ENCODE measurements around the gene DCAF12.

- PRO-cap = no peak
These were observed 45.9 kb downstream of the TEK start for GRCh38 chr9:27154738-27155516.

DNA sequence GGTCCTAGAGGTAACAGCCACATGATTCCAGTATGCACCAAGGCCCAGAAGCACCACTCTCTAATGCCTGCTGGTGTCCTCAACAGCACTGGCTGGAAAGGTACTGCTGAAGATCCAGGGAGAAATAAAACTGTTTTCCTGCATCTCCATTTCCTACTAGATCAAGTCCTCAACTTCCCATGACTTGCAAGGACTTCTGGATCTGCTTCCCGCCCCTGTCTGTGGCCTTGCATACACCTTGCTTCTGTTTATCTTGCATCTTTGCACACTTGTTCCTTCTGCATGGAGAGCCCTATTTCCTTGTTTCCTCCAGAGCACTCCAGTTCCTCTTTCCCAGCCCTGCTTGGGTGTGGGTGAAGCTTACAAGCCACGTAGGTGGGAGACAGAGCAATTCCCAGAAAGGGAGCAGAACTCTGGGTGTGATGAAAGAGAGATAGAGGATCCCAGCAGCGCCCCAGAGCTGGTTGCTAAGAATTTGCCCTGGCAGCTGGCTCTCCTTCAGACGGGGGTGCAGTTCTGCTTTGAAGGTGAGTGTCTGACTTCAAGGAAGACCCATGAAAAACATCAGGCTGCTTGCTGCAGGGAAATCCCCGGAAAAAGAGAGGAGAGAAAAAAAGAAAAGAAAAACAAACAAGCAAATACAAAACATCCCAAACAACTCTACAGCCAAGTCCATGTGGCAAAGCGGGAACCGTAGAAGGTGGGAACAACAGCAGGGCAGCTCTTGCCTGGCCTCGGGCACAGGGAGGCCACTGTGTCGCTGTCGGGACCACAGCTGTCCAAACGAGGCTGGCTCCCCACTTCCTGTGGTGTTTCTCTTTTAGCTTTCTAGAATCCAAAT, 41.2 kb upstream of the EQTN start:
- PRO-cap = no peak

GRCh38 chr9:27426515-27427124, 97.5 kb upstream of the IFNK start:
- PRO-cap = no peak

DNA sequence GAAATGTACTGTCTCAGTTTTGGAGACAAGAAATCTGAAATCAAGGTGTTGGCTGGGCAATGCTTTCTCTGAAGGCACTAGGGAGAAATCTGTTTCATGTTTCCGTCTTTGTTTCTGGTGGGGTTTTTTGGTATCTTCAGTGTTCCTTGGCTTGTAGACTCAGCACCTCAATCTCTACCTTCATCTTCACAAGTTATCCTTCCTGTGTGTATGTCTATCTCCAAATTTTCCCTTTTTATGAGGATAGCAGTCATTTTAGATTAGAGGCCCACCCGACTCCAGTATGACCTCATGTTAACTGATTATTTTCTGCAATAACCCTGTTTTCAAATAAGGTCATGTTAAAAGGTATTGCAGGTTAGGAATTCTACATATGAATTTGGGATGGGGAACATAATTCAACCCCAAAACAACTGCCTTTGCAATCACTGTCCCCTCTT, 47.8 kb upstream of the IFNK start:
- PRO-cap = no peak

DNA sequence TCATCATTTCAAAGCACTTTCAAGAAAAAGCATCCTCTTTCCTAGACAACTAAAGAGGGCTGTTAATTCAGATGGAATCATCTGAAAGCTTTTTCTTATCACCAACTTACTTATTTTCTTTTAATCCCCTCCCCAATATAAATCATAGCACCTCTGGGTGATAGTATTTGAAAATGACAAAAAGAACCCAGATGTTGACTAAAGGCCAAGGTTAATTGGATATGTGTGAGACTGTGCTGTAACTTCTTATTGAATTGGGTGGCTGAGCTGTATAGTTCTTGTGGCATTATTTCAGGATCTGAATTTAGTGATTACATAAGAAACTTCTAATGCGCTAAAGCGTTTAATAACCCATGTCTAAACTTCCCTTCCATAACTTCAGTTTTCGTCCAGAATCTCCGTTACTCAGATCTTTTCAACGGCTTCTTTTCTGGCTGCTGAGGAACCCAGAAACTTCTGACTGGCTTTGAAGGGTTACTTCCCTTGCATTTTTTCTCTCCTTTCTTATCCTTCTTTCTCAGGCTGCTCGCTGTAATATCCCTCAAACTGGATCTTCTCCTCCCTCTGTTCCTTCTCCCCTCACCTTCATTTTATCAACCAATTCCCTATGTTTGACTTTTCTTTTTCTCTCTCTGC, 28.1 kb upstream of the C9orf72 start:
- PRO-cap = no peak

GRCh38 chr9:27654707-27655221, 81.5 kb upstream of the C9orf72 start:
- PRO-cap = no peak

DNA sequence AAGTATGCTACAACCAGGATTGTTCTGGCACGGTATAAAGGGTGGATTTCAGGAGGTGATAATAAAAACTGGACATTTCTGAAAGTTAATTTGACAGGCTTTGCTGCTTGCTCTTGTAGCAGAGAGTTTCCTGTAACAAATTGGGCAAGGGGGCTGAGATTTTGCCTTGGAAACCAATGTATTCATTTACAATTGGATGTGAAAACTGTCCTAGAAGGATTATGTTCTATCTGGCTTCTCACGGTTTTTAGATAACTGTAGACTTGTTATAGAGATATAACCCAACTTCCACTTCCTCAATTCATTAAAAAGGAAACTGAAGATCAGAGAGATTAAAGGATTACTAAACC, 129.8 kb upstream of the C9orf72 start:
- PRO-cap = no peak

GRCh38 chr9:32542514-32543070, 9.5 kb upstream of the SMIM27 start:
- PRO-cap = no peak

GRCh38 chr9:33111813-33112578, 35.5 kb upstream of the SMU1 start:
- PRO-cap = no peak

- PRO-cap = no peak
These were observed 882 bp downstream of the B4GALT1 start for GRCh38 chr9:33166194-33166713.

GRCh38 chr9:33233667-33234506, 6.1 kb upstream of the SPINK4 start:
- PRO-cap = no peak

DNA sequence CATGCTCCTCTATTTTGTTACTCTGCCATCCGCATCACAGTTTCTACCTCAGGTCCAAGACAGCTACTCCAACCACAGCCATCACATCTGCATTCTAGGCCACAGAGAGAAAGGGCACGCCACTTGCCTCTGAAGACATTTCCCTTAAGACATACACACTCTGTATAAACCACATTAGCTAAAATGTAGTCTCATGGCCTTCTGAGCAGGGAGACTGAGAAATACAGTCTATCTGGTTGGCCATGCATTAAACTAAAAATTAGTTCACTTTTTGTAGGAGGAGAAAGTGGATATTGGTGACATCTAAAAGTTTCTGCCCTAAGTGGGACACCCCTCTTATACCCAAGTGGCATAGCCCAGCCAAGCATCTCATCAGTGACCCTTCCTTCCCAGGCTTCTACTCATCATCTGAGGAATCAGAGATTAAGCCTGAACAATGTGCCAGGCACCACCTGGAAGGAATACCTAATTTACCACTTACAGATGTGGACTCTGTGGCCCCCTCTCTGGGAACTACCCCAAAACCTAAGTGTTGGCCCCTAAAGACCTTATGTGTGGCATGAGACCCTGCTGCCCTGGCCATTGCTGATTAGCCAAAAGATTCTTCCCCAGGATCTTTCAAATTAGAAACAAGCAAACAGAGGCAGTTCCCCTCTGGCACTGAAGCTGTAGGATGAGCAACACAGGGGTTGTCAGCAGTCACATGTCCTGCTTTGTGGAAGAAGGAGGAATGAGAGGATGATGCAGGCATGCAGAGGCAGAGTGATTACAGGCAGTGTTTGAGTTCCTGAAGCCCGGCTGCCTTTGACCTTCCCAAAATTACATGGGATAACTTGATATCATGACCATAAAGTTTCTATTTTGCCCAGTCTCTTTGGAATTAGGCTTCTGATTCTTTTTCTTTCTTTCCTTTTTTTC, 10.4 kb downstream of the SPINK4 start:
- PRO-cap = no peak

DNA sequence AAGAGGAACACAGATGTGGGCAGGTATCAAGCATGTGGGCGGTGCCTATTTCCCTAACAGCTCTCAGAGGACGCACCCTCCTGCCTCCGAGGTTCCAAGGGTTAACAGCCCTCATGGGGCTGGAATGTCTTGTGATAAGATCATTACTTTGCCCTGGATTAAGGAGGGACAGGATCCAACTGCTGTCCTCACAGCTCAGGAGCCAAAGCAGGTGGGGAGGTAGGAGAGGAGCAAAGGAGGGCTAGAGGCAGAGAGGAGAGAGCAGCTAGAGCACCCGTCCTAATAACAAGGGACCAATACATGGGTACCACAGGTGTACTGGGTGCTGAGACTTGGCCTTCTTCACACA, 9.9 kb downstream of the AQP7 start:
- PRO-cap = unidirectional peak, plus-strand start at position 233 of the sequence

- PRO-cap = no peak
These were observed 15.6 kb upstream of the AQP7 start for GRCh38 chr9:33417862-33418482.

DNA sequence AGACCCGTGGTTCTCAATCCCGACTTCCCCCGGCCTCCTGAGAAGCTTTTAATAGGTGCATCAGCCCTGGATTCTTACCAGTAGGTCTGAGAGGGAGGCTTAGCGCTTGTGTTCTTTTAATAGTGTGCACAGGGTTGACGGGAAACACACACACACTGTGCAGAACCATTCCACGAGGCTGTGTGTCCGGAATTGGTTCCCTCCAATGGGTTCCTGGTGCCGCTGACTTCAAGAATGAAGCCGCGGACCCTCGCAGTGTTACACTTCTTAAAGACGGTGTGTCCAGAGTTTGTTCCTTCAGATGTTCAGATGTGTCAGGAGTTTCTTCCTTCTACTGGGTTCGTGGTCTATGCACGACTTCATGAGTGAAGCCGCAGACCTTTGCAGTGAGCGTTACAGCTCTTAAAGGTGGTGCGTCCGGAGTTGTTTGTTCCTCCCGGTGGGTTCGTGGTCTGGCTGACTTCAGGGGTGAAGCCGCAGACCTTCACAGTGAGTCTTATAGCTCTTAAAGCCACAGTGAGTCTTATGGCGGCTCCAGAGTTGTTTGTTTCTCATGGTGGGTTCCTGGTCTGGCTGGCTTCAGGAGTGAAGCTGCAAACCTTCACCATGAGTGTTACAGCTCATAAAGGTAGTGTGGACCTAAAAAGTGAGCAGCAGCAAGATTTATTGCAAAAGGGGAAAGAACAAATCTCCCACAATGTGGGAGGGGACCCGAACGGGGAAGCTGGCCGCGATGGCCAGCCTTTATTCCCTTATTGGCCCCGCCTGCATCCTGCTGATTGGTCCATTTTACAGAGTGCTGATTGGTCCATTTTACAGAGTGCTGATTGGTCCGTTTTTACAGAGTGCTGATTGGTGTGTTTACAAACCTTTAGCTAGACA, 46.4 kb upstream of the PRSS3 start:
- PRO-cap = no peak

DNA sequence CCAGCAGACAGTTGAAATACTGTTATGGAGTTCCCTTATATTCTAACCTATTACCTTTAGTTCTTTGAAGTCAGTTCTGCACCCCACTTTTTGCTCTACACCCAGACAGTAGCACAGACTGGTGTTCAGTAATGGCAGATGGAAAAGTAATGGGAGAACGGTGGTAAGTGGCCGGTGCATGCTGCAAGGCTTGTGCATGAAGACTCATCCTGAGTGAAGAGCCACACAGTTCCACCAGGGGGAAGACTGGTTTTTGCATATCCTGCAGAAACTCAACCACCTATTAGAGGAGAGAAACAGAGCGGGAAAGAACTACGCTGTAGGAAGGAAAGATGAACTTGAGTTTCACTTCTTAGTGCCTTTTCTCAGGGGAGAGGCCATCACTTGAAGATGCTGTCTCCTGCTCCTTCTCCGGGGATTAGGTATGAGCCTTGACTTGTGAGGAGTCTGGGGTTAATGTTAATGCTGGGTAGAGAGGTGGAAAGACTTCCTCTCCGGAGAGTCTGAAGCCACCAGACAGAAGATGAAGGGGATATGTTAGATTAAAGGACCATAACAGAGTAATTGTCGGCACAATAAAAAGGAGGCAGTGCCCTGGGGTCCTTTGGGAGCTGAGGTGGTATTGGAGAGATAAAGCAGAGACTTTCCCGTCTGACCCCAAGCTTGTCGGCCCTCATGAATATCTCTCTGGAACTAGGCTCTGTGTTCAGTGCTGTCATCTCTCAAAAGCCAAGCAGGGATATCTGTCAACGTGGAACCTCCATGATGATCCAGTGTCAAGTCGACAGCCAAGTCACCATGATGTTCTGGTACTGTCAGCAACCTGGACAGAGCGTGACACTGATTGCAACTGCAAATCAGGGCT, 9.3 kb upstream of the PRSS3 start:
- PRO-cap = no peak

GRCh38 chr9:33932887-33933793, 115.5 kb downstream of the UBAP2 start:
- PRO-cap = no peak

DNA sequence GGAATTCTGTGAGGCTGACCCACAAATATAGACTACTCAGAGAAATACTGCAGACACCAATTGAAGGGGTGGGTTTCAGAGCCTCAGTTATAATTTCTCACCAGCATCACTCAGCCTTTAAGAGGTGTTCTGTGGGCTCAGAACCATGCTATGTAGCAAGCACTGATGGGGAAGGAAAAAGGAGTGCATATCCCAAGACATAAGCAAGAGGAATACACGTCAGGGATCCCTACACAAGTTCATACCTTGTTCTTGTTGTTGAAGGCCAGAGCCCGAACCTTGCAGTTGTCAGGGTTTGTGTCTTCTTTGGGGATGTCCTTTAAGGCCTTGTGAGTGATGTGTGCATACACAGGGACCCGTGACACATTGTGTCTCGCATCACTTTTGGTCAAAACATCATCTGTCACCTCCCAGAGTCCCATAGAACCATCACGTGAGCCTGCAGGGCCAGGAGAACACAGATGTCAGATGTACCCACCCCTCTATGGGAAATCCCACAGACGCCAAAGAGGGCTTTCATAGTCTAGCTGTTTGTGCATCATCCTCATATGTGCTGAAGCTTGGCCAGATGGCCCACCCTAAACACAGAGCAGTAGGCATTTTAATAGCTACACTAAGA, 28.3 kb downstream of the DCAF12 start:
- PRO-cap = no peak

GRCh38 chr9:34126123-34127312, at the start of gene DCAF12:
Gene DCAF12, minus strand, starts transcription at chr9:34126698.
- PRO-cap = bidirectional peak, plus-strand start at chr9:34126462, minus-strand start at chr9:34126403; bidirectional peak, plus-strand start at chr9:34126849, minus-strand start at chr9:34126703; unidirectional peak, minus-strand start at chr9:34127060; unidirectional peak, minus-strand start at chr9:34127236

DNA sequence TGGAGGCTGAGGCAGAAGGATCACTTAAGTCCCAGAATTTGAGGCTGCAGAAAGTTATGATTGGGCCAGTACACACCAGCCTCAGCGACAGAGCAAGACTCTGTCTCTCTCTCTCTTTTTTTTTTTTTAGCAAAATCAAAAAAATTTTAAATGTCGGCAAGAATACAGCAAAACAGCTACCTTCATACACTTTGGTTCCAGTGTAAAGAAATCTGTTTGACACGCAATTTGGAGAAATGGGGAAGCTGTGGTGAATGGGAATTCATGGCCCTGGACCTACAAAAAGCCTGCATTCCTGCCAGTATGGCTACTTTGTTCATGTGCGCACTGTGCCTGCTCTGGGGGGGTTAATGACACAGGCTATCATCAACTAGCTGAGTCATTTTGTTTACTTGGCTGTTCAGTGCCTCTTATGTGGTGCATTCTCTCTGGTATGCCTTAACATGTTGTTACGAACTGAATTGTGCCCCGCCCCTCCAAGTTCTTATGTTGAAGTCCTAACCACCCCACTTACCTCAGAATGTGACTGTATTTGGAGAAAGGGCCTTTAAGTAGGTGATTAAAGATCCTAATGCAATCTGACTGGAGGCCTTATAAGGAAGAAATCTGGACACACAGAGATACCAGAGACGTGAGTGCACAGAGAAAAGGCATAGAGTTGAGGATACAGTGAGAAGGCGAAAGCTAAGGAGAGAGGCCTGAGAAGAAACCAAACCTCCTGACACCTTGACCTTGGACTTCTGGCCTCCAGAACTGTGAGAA, 20.5 kb upstream of the UBAP1 start:
- PRO-cap = no peak